Zone of skin (tissue), 1 donor: ENCODE data around the genes NXT1, CST9L, CST3 and CST4.

GRCh38 chr20:23140555-23140865 is 54.4 kb upstream of the CD93 start:
- RRBS: no CpG with 5 or more reads among the region's 3 CpGs

DNA sequence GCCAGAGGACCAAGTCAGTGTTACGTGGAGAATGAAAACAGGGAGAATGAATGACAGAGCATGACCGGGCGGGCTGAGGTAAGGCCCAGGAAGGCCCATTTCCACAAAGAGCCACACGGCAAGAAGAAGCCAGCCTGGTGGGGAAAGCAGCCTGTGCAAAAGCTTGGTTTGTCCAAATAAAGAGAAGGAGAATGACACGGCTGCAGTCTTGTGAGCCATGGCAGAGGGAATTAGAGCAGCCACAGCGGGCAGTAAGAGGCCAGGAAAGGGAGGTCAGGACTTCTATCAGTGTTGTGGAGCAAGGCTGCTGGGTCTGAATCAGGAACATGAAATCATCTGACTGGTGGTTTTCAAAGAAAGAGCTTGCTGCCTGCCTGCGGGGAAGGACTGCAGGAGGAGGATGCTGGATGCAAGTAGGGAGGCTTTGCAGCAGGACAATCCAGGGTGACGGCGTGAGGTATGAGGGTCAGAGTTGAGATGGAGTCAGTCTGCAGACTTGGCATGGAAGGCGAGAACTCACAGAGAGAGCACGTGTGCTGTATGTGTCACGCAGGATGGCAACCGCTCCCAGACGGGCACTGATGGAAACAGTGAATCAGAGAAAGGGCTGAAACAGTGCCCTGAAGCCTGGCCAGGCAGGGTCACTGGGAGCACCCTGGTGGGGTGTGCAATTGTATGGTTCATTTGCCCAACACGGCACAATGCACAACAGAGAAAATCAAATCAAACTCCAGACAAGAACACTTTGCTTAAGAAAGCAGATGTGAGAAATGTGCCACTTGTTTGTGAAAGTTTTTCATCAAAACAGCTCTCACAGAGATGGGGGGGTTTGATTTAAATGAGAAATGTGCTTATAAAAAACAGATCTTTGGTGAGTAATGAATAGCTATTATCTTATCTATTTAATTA is 59.2 kb upstream of the CD93 start:
- RRBS: no CpG with 5 or more reads among the region's 15 CpGs

- RRBS: no CpG with 5 or more reads among the region's 2 CpGs
Measured at GRCh38 chr20:23160452-23161059, 74.4 kb upstream of the CD93 start.

- RRBS: no CpG with 5 or more reads among the region's 12 CpGs
Measured at GRCh38 chr20:23161935-23162618, 76.0 kb upstream of the CD93 start.

DNA sequence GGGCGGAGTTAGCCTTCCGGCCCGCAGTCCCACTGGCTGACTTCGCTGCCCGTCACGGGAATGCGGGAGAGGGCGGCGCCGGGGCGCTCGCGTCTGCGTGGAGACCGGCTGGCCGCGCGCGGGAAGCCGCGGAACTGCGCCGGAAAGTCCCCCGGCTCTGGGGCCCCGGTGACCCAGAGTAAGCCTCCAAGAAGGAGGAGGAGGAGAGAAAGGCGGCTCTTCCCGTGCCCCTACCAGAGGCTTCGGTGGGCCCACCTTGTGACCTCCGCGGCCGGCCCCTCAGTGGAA is at the start of gene NXT1:
Gene NXT1 (plus strand): TSS at position 90 of the 288 bp plus-strand sequence.
- RRBS: 1% methylated on average over 24 of the region's 31 CpGs

DNA sequence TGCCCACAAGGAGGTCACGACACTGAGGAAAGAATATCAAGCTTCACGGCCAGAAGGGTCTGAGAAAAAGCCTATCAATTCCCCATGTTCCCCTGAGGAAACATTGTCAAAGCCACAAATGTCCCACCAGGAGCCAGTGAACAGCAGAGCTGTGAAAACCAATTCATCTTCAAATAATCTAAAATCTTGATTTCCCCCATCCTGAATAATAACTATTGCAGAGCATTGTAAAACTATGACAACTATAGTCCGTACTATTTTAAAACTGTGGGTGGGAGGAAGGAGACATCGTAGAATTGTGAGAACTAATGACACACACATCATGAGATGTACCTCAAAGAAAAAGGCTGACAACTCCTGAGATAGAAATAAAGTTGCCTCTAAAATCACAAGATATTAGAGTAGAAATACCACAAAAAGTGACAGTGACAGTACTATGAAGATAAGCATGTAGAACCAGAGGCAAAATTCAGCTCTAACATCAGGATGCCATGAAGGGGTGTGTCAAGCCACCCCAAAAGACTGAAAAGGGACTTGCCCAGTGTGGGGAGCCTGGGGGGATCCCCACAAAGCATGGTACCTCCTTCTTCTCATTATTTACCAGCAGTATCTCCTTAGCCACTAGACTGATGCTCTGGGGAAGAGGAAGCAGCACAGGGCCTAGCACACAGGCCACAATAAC is 13.5 kb downstream of the NAPB start:
- RRBS: no CpG with 5 or more reads among the region's 4 CpGs

GRCh38 chr20:23568352-23568948 is at the start of gene CST9L:
TSS of gene CST9L (minus strand) at chr20:23568484.
- RRBS: no CpG with 5 or more reads among the region's 11 CpGs

DNA sequence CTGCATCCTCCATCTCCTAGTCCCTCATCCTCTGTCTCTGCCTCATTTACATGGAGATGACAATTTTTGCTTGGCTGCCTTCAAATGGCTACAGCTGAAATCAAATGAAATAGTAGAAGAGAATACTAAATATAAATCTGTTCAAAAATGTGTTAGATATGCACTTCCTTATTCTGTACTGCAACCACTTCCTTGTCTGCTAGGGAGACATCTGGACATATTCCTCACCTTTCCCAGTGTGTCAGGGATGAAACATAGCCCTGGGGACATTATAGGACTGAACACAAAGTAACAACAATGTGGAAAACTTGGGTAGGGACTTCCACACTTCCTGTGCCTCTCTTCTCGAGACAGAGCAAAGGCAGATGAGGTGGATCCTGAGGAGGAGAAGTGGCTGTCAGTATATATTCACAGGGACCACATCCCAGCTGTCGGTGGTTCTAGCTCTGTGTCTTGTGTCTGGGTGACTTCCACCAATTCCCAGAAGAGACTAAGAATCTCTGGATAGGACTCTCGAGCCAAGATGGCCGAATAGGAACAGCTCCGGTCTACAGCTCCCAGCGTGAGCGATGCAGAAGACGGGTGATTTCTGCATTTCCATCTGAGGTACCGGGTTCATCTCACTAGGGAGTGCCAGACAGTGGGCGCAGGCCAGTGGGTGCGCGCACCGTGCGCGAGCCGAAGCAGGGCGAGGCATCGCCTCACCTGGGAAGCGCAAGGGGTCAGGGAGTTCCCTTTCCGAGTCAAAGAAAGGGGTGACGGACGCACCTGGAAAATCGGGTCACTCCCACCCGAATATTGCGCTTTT is 16.7 kb downstream of the CST9 start:
- RRBS: no CpG with 5 or more reads among the region's 25 CpGs

DNA sequence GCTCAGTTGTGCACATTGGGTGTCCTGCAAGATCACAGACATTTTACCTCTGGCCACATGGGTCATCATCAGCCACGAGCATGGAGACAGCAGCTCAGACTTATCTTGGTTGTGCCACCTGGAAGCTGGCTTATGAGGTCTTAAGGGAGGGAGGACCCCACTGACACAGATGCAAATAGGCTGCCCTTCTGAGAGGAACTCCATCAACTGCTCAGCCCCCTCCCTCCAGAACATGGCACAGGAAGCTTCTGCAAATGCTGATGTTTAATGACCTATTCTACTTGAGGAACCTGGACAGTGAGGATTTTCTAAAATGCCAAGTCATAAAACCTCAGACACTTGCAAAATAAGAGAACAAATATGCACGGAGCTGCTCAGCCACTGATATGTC is 3.6 kb downstream of the CST9 start:
- RRBS: no CpG with 5 or more reads among the region's 2 CpGs

DNA sequence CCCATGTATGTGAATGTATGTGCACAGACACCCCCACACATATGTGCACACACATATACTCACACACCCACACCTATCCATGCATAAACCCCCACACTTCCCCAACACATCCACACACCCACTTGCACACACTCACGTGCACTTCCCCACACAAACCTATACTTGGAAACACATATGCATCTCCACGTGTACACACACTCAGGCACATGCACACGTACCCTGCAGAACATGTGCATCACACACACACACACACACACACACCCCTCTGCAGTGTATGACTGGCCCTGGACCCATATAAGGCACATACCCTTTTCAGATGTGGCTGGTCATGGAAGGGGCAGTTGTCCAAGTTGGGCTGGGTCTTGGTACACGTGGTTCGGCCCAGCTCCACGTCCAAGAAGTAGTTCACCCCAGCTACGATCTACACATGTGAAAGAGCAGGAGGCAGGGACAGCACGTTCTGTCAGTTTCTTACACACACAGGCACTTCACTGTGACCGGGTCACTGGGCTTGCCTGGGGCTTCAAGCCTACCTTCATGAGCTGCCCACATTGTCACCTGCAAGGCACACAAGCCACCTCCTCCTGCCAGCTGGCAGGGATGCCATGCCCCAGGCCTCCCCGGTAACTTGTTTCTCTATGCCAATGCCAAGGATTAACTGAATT is 2.7 kb downstream of the CST3 start:
- RRBS: no CpG with 5 or more reads among the region's 10 CpGs

DNA sequence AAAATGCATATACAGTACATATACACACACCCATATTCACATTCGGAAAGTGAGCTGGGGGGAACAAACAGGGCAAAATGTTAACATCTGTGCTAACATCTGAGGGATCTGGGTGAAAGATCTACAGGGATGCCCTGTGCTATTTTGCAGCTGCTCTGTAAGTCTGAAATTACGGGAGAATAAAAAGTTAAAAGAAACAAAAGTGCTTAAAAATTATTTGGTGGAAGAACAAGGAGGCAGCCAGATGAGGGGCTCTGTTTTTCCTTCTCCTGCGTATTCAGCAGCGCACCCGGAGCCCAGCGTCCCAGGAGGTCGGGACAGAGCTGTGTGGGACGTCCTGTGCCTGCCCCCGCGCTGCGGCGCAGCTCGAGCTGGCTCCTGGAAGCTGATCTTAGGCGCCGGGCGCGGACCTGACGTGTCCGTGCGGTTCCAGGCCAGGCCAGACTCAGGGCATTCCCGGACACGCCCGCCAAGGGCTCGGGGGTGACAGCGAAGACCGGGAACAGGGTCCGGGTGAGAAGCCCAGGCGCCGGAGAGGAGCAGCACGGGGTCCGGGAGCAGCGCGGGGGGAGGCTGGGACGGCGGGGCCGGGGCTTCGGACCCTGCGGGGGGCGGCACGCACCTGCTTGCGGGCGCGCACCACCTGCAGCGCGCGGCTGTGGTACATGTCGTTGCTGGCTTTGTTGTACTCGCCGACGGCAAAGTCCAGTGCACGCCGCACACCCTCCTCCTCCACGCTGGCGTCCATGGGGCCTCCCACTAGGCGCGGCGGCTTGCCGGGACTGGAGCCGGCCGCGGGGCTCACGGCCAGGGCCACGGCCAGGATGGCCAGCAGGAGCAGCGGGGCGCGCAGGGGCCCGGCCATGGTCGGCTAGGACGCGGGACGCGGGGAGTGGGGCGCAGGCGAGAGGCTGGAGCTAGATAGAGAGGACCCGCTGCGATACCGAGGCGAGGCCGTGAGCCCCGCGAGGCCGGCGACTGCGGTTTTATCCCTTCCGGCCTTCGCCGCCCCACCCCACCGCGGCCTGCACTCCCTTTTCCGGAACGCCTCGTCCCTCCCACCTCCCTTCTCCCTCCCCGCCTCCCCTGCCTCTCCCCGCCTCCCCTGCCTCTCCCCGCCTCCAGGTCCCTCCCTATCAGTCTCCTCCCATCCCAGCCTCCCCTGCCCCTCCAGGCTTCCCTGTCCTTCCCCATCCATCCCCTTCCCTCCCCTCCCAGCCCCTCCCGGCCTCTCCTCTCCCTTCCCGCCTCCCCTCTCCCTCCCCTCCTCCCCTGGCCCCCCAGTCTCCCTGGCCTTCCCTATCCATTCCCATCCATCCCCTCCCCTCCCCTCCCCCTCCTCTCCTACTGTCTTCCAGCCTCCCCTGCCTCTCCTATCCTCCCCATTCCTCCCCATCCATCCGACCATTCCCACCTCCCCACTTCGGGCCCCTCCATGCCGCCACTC is at the start of gene CST3:
Gene CST3 (minus strand): TSS at position 958 of the 1,447 bp plus-strand sequence.
- RRBS: 2% methylated on average over 50 of the region's 100 CpGs

DNA sequence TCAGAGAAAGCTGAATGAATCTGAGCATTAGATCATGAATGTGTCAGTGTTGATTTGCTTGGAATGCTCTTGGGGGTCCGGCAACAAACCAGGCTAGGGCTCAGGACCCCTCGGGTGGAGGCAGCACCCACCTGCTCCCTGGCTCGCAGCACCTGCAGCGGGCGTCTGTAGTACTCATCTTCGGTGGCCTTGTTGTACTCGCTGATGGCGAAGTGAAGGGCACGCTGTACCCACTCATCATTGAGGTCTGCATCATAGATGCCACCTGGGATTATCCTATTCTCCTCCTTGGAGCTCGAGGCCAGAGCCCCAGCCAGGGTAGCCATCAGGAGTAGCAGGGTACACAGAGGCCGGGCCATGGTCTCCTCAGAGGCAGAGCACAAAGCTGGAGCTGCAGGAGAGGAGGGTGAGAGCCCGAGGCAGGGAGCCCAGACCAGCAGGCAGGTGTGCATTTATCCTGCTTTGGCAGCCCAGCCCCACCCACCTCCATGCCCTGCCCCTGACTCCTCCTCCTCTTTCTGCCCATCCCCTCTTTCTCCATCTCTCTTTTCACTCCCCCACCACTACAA is at the start of gene CST4:
Gene CST4 (minus strand): TSS at position 428 of the 569 bp plus-strand sequence.
- RRBS: 15% methylated on average over 1 of the region's 12 CpGs

- RRBS: no CpG with 5 or more reads among the region's 5 CpGs
Measured at GRCh38 chr20:23978454-23978839, 10.1 kb downstream of the GGTLC1 start.

GRCh38 chr20:24389663-24390284 is 79.7 kb upstream of the SYNDIG1 start:
- RRBS: no CpG with 5 or more reads among the region's 4 CpGs

- RRBS: no CpG with 5 or more reads among the region's 8 CpGs
Measured at GRCh38 chr20:24502082-24502666, 32.7 kb downstream of the SYNDIG1 start.

DNA sequence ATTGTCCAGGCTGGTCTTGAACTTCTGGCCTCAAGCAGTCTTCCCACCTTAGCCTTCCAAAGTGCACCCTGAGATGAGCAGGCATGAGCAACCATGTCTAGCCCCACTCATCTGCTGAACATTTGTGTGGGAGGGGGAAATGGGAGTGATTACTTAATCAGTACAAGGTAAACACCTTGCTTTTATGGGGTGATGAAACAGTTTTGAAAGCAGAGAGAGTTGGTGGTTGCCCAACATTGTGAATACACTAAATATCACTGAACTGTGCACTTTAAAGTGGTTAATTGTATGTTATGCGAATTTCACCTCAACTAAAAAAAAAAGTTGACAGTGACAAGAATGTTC is 5.3 kb downstream of the APMAP start:
- RRBS: no CpG with 5 or more reads among the region's 1 CpG

GRCh38 chr20:25058546-25059356 is 812 bp upstream of the ACSS1 start:
- RRBS: no CpG with 5 or more reads among the region's 31 CpGs

DNA sequence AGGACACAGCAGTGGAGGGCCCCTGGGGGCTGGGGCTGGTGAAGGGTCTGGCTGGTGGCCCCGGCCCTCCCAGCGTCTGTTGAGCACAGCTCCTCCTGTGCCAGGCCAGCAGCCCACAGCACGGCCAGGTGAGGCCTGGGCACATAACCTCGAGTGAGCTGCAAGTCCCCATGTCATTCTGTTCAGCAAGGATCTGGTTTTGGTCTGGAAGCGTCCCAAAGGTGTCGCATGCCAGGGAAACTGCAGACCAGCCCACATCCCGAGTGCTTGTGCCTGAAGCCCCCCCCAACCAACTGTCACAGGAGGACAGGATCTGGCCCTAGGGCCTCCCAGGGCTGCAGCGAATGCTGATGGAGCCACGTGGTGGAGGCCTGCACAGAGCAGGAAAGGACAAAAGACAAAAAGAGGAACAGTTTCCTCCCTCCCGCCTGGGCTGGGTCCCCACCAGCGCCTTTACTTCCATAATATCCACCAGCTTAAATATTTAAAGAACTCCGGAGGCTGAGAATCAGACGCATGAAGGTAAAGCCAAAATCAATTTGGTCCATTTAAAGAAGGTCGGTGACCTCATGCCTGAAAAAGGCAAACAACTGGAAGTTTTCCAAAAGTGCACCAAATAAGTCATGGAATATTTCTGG is 20.9 kb upstream of the PYGB start:
- RRBS: no CpG with 5 or more reads among the region's 14 CpGs

- RRBS: no CpG with 5 or more reads among the region's 13 CpGs
Measured at GRCh38 chr20:25227490-25228026, 20.3 kb upstream of the PYGB start.

- RRBS: no CpG with 5 or more reads among the region's 25 CpGs
Measured at GRCh38 chr20:25319656-25320854, 70.6 kb downstream of the ABHD12 start.